Lower leg skin (tissue), 2 donors: ENCODE data around the genes RNF167, ENO3, SLC52A1 and RPAIN.

DNA sequence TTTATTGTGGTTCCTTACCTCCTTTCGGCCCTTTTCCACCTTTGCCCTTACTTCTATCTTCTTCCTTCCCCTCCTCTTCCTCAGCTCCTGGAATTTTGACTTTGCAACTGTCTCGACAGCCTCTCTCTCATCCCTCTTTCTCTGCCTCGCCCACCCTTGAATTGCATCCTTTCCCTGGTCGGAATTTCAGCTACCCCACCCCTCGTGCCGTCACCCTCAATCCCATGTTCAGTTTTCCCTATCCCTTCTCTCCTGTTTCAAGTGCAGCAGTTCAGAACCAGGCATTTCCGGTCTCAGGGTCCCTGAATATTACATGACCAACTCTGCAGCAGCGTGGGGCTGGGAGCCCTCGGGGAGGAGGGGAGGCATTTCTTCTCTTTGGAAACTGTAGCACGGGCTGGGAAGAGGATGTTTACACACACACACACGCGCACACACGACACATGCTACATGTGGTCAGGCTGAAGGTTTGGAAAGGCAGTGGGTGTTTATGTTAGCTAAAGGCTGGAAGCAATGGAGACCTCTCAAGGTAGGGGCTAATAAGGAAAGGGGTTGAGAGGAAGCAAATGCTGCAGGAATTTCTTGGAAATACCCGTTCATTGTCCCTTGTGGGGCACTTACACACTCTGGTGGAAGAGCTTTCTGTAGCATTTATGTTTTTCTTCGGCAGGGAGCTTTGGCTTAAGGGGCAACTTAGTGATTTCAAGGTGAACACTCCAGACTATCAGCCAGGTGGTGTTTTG, 1.0 kb downstream of the MINK1 start:
- PRO-cap = no peak
- RAMPAGE, long total RNA, 2 experiments = no peak in any of the 2 experiments

DNA sequence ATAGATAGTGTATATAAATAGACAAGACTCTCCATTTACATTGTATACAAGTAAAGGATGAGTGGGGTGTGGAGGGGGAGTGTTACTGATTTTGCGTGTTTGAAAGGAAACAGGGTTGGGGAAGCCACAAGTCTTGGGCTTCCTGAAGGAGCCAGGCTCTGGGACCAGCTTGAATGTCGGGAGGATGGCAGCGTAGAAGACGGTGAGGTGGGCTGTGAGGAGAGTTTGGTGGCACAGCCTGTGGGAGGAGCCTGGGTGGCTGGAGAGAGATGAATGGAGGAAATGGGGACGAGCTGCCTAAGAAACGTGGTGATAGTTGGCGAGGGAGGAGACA, 7.5 kb downstream of the MINK1 start:
- PRO-cap = no peak
- RAMPAGE, long total RNA, 2 experiments = no peak in any of the 2 experiments

- PRO-cap = no peak
- RAMPAGE, long total RNA, 2 experiments = no peak in any of the 2 experiments
Measured at GRCh38 chr17:4898304-4898716, 1.0 kb upstream of the C17orf107 start.

- PRO-cap = no peak
- RAMPAGE, long total RNA, 2 experiments = no peak in any of the 2 experiments
Measured at GRCh38 chr17:4900144-4900557, 815 bp downstream of the C17orf107 start.

- PRO-cap = bidirectional peak, plus-strand start at chr17:4940332, minus-strand start at chr17:4939943; unidirectional peak, plus-strand start at chr17:4940589
- RAMPAGE, long total RNA, 2 experiments = start-site peak on the plus strand in 2 of 2 experiments, at chr17:4940074-4940660 at its widest, 19 to 99 reads per replicate
Measured at GRCh38 chr17:4939767-4940847, at the start of gene RNF167. RNF167 (plus strand) TSS chr17:4940268.

DNA sequence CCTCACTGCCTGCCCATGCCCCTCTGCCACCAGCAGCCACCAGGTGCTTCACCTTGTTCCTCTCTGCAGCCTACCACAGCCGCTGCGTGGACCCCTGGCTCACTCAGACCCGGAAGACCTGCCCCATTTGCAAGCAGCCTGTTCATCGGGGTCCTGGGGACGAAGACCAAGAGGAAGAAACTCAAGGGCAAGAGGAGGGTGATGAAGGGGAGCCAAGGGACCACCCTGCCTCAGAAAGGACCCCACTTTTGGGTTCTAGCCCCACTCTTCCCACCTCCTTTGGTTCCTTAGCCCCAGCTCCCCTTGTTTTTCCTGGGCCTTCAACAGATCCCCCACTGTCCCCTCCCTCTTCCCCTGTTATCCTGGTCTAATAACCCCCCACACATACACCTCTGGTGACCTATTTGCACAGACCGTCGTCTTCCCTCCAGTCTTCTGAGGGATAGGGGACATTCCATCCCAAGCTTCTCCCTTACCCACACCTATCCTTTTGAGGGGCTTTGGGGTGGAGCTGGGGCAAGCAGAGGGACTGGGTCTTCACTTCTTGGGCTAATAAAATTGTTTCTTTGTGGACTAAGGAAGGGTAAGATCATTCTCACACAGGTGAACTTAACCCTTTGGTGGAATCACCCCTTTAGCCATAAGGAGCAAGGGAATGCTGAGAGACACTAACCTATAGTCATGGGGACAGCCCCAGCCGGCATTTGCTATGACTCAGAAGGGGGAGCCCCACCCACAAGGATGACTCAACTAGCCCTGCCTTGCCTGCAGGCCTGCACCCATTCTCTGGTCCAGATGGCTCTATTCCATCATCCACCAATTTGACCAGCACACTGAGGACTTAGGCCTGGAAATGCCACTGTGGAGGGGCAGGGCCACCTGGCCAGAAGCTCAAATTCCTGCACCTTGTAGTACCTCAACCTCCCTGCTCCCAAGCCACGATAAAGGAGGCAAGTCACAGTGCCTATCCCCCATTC, 3.4 kb downstream of the PFN1 start:
- PRO-cap = no peak
- RAMPAGE, long total RNA, 2 experiments = no peak in any of the 2 experiments

DNA sequence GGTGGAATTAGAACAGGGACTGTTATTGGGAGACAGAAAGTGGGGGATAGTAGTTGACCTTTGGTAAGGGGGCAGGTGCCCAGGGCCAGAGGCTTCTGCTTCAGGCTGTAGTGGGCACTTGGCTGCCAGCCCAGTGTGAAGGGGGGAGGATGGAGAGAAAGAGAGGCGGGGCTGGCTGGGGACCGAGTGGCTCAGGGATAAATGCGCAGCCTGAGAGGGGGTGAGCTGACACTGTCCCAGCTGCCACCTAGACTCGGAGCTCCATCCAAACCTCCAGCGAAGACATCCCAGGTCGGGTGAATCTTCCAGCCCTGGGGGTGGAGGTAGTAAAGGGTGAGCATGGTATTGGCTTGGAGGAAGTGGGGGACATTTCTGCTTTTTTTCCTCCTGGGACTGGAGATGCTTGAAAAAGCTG, at the start of gene ENO3:
ENO3 (plus strand) TSS at position 228 of the 415 bp plus-strand sequence.
- PRO-cap = no peak
- RAMPAGE, long total RNA, 2 experiments = no peak in any of the 2 experiments

- PRO-cap = bidirectional peak, plus-strand start at chr17:5035468, minus-strand start at chr17:5035424
- RAMPAGE, long total RNA, 2 experiments = no peak in any of the 2 experiments
Measured at GRCh38 chr17:5035088-5035601, at the start of gene SLC52A1. SLC52A1 (minus strand) TSS chr17:5035426.

GRCh38 chr17:5044807-5045206, 9.6 kb upstream of the SLC52A1 start:
- PRO-cap = no peak
- RAMPAGE, long total RNA, 2 experiments = no peak in any of the 2 experiments

DNA sequence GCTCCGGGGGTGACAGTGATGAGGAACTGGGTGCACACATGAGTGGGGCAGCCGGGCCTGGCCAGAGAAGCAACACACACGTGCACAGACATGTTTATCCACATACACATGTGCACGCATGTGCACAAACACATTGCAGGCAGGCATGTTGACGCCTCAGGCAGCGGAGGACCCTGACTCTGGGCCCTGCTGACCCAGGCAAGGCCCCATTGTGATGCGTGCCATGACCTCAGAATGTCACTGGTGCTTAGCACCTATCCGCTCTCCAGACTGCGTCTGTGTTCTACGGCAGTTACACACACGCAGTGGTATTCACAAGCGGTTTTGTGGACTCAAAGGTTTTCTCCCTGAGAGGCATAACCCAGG, 12.7 kb downstream of the USP6 start:
- PRO-cap = no peak
- RAMPAGE, long total RNA, 2 experiments = no peak in any of the 2 experiments

DNA sequence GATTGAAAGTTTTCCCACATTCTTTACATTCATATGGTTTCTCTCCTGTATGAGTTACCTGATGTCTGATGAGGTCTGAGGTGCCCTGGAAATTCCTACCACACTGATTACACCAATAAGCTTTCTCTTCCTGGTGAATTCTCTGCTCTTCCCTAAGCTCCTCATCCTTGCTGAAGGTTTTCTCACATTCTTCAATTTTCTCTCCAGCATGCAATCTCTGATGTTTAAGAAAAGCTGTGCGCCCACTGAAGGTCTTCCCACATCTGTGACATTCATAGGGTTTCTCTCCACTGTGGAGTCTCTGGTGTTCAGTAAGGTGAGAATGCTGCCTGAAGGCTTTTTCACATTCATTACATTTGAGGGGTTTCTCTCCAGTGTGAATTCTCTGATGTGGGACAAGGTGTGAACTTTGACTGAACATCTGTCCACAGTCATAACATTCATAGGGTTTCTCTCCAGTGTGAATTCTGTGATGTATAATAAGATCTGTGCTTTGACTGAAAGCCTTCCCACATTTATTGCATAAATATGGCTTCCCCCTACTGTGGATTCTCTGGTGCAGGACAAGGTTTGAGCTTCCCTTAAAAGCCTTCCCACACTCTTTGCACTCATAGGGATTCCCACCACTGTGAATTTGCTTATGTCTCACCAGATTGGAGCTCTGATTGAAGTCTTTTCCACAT, 8.5 kb downstream of the ZNF594 start:
- PRO-cap = no peak
- RAMPAGE, long total RNA, 2 experiments = no peak in any of the 2 experiments

DNA sequence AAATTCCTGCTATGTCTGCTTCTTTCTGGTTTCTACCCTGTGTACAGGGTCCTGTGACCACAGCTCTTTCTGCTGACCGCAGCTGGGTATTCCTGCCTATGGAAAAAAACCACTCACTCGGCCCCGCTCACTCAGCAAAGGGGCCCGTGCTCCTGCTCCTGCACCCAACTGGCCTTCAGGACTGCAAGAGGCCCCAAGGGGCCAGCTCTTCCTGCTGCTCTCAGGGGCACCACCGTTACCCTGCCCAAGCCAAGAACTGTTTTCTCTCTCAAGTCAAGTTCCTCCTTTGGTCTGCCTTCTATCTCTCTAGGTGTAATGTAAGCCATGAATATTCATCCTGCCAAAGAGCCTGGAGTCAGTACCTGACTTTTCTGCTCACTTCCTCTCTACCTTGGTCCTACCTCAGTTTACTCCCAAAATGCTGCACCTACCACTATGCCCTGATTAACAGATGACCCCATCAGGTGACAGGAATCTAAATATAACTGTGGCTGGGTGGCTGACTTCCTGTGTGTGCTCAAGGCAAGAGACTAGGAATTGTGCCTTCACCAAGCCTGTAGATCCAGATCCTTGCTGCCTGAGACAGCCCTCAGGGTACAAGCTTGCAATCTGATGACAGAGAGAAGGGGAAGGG, 20.3 kb upstream of the SCIMP start:
- PRO-cap = no peak
- RAMPAGE, long total RNA, 2 experiments = no peak in any of the 2 experiments

DNA sequence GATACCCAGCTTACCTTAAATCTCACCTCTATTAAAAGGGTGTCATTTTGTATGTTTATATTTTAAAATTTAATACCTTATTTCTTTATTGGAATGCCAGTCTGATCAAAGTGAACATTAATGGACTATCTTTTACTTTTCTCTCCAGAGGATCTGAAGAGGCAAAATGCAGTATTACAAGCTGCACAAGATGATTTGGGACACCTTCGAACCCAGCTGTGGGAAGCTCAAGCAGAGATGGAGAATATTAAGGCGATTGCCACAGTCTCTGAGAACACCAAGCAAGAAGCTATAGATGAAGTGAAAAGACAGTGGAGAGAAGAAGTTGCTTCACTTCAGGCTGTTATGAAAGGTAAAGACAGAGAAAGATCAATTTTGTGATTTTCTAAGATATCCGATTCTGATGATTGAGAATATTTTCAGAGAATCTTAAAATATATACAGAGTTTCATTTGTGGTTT, 49.7 kb downstream of the RABEP1 start:
- PRO-cap = no peak
- RAMPAGE, long total RNA, 2 experiments = no peak in any of the 2 experiments

DNA sequence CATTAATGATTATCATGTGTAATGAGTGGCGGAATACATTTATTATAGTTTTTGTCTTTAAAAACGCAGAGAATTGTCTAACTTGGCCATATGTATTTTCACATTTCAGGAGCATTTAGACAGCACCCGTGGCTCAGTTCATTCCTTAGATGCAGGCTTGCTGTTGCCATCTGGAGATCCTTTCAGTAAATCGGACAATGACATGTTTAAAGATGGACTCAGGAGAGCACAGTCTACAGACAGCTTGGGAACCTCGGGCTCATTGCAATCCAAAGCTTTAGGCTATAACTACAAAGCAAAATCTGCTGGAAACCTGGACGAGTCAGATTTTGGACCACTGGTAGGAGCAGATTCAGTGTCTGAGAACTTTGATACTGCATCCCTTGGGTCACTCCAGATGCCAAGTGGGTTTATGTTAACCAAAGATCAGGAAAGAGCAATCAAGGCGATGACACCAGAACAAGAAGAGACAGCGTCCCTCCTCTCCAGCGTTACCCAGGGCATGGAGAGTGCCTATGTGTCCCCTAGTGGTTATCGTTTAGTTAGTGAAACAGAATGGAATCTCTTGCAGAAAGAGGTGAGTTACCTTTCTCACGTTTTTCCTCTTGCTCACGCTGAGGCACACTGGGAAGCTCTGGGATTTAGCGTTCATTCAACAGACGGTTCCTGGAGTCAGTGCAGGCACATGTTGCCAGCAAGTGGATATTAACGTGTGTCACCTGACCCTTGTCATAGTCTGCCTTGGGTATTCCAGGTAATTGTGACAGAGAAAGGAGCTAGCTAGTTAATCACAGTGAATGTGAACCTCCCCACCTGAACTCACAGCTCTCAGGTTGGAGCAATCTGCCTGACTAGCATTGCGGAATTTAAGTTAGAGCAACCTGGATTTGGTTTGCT, 58.1 kb downstream of the NUP88 start:
- PRO-cap = no peak
- RAMPAGE, long total RNA, 2 experiments = no peak in any of the 2 experiments

- PRO-cap = no peak
- RAMPAGE, long total RNA, 2 experiments = no peak in any of the 2 experiments
Measured at GRCh38 chr17:5405389-5405865, 14.0 kb downstream of the NUP88 start.

- PRO-cap = unidirectional peak, plus-strand start at chr17:5420210
- RAMPAGE, long total RNA, 2 experiments = start-site peak on the plus strand in 2 of 2 experiments, at chr17:5420151-5420207 at its widest, 428 to 722 reads per replicate
Measured at GRCh38 chr17:5419938-5420463, at the start of gene RPAIN. RPAIN (plus strand) TSS chr17:5420182.

DNA sequence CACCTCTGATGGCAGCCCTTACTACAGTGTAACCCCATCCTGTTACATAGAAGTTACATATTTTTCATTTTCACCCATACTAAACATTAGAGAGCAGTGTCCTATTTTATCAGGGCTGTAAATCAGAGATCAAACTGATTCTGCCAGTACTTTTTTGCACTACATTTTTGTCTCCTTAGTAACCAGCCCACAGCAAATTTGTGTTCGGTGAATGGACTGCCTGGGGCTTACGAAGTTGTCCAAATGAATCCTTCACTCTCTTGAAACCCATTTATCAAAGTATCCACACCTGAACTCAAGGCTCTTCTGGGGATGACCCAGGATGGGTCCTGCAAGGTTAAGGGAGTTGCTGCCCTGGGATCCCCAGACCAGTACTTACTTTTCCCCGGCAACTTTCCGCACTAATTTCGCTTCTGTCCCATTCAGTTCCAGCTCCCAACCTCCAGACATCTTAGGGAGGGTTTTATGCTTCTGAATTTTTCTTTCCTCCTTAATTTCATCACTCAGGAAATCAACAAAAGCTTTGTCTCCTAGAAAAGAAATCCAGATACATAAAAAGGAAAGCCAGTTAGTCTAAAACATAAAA, 1.1 kb downstream of the C1QBP start:
- PRO-cap = no peak
- RAMPAGE, long total RNA, 2 experiments = no peak in any of the 2 experiments

GRCh38 chr17:5520647-5521290, 20.0 kb upstream of the ENSG00000286190 start:
- PRO-cap = no peak
- RAMPAGE, long total RNA, 2 experiments = no peak in any of the 2 experiments

DNA sequence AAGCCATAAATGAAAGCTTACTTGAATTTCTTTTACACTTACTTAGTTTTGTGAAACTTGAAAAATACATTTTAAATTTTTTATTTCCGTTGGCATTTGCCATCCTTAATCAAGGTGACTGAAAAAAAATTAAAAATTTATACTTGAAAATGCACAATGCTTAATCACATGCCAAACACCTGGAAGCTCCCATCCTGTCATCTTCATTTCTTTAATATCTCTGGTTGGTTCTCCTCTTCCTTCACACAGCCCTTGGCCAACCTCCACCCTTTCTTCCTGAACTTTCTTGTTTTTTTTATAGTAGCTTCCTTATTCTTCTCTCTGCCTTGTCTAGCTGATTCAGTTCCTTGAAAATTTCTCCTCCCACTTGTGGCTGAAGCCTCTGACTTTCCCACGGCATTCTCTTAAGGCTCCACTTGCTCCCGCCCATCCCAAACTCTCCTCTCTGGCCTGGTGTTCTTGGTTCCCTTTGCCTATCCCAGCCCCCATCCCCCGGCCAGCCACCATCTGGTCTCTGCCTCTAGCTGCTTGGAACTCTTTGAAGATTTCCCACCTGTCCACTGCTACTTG, 29.2 kb downstream of the NLRP1 start:
- PRO-cap = no peak
- RAMPAGE, long total RNA, 2 experiments = no peak in any of the 2 experiments

DNA sequence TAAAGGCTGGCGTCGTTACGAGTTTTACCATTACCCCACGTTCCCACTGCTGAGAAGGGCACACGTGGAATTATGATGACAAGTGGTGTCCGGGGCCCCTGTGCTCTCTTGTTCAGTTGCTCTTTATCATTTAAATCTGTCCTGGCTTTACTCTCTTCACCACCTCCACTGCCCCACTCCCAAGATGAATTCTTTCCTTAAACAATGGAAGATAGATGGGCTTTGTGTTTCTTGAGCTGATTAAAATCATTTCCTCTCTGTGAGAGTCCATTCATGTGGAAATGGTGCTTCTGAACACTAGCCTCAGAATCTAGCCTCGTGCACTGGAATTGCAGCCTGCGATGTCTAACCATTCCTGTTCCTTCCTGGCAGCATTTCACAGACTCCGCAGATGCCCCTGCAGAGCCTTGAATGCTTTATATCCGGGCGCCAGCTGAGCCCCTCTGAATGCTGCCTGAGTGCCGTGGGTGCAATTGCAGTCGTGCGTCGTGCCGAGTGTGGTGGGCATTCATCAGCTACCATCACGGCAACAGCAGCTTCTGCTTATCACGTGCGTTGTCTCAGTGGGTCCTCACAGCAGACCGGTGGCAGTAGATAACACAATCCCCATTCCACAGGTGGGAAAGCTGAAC, 172.9 kb upstream of the WSCD1 start:
- PRO-cap = no peak
- RAMPAGE, long total RNA, 2 experiments = no peak in any of the 2 experiments